Measurements from ENCODE around the gene C3orf85.

- PRO-cap, 3 experiments = no peak in any of the 3 experiments
- RAMPAGE, long total RNA, 4 experiments = no peak in any of the 4 experiments
- RRBS = no CpG with 5 or more reads among the region's 6 CpGs
Observed at GRCh38 chr3:101851639-101852818, 2.7 kb downstream of the NFKBIZ start.

- PRO-cap, 3 experiments = no peak in any of the 3 experiments
- RAMPAGE, long total RNA, 4 experiments = no peak in any of the 4 experiments
- RRBS = no CpG with 5 or more reads among the region's 1 CpG
Observed at GRCh38 chr3:101863653-101863900, 14.3 kb downstream of the NFKBIZ start.

DNA sequence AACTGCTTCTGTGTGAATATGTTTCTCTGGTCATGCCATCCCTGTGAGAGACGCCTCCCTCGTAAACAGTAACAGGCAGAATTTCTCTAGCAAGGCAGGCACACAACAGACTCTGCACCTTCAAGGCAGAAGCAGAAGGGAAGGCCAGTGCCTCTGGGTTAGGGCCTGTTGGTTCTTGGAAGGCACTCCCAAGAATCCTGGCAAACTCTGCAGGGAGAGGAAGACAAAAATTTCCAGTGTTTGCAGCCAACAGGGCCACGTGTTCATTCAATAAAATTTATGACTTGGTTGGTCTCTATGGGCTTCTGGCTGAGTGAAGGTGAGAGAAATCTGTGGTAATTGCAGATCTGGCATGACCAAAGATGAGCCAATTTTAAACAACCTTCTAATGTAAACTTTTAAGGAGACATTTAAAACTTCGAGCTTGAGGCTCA lies 39.4 kb downstream of the NFKBIZ start:
- PRO-cap, 3 experiments = no peak in any of the 3 experiments
- RAMPAGE, long total RNA, 4 experiments = no peak in any of the 4 experiments
- RRBS = no CpG with 5 or more reads among the region's 4 CpGs

GRCh38 chr3:101936460-101937315 lies 87.4 kb downstream of the NFKBIZ start:
- PRO-cap, 3 experiments = no peak in any of the 3 experiments
- RAMPAGE, long total RNA, 4 experiments = no peak in any of the 4 experiments
- RRBS = no CpG with 5 or more reads among the region's 9 CpGs

GRCh38 chr3:102124242-102124685 lies 274.9 kb downstream of the NFKBIZ start:
- PRO-cap, 3 experiments = no peak in any of the 3 experiments
- RAMPAGE, long total RNA, 4 experiments = no peak in any of the 4 experiments
- RRBS = no CpG with 5 or more reads among the region's 2 CpGs

DNA sequence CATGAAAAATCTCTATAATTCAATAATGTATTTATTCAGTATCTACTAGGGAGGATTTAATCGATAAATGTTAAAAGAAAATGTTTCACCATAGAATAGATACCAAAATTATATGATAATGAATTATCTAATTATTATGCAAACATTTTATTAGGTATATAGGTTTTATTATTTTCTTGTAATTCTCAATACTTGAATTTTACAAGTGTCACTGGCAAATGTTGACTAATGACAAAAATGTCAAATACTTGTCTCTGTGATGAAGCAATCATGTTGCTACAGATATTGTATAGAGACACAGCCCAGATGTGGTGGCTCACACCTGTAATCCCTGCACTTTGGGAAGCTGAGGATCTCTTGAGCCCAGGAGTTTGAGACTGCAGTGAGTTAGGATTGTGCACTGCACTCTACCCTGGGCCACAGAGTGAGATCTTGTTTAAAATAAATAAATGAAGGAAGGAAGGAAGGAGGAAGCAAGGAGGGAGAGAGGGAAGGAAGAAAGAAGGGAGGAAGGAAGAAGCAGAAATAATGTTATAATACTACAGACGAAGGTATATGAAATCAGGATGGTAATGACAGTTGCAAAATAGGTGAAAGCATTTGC lies 71.8 kb downstream of the ALCAM start:
- PRO-cap, 3 experiments = no peak in any of the 3 experiments
- RAMPAGE, long total RNA, 4 experiments = no peak in any of the 4 experiments
- RRBS = no CpG with 5 or more reads among the region's 2 CpGs

DNA sequence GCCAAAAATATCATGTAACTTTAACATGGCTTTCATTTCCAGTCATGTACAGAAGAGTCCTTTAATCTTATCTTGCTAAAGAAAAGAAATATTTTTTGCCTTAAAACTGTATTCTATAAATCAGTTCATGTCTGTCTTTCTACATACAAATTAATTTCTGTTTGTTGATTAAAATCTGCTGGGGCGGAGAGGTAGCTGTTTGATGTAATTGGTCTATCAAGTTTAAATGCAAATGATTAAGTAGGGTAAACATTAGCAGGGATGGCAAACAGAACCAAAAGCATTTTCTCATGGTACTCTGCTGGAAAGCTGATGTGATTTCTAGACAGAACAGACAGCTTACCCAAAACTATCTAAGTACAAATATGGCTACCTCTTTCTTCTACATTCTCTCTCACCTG lies 132.8 kb downstream of the ALCAM start:
- PRO-cap, 3 experiments = no peak in any of the 3 experiments
- RAMPAGE, long total RNA, 4 experiments = no peak in any of the 4 experiments
- RRBS = no CpG with 5 or more reads among the region's 1 CpG

- PRO-cap, 3 experiments = no peak in any of the 3 experiments
- RAMPAGE, long total RNA, 4 experiments = no peak in any of the 4 experiments
- RRBS = no CpG with 5 or more reads among the region's 3 CpGs
Observed at GRCh38 chr3:105532287-105532808, 165.6 kb downstream of the ALCAM start.

GRCh38 chr3:105656323-105656584 lies 212.6 kb downstream of the CBLB start:
- PRO-cap, 3 experiments = no peak in any of the 3 experiments
- RAMPAGE, long total RNA, 4 experiments = no peak in any of the 4 experiments
- RRBS = no CpG with 5 or more reads among the region's 3 CpGs

GRCh38 chr3:106317272-106317643 lies 448.4 kb upstream of the CBLB start:
- PRO-cap, 3 experiments = no peak in any of the 3 experiments
- RAMPAGE, long total RNA, 4 experiments = no peak in any of the 4 experiments
- RRBS = no CpG with 5 or more reads among the region's 2 CpGs

DNA sequence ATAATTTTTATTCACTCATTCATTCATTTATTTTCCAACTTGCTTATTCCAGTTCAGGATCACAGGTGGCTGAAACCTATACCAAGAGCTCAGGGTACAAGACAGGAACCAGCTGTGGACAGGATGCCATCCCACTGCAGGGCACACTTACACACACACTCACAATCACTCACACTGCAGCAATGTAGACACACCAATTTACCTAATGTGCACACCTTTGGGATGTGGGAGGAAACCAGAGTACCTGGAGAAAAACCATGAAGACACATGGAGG lies 414.5 kb upstream of the CCDC54 start:
- PRO-cap, 3 experiments = no peak in any of the 3 experiments
- RAMPAGE, long total RNA, 4 experiments = no peak in any of the 4 experiments

- PRO-cap, 3 experiments = no peak in any of the 3 experiments
- RAMPAGE, long total RNA, 4 experiments = no peak in any of the 4 experiments
- RRBS = 2% methylated on average over 14 of the region's 55 CpGs
Observed at GRCh38 chr3:108091319-108091970, 614 bp upstream of the CD47 start.

- PRO-cap, 3 experiments = no peak in any of the 3 experiments
- RAMPAGE, long total RNA, 4 experiments = no peak in any of the 4 experiments
Observed at GRCh38 chr3:108092916-108093155, 2.0 kb upstream of the CD47 start.

DNA sequence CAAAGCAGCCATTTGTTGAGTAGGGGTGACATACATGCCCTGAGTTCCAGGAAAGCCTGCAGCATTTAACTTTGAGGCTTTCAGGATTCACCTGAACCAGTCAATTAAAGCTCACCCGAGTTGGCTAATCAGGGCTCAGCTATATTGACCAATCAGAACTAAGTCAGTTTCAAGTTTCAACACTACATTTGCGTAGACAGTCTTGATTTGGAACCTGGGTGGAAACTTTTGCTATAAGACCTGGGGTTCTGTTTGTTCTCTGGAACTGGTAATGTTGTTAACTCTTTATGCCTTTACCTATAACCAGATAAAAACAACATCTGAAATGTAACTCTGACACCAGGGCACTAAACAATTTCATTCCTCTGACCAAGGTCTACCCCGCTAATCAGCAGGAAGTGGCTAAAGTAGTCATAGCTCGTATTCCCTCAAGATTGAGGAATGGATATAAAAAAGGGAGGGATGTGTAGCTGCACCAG lies 28.2 kb upstream of the IFT57 start:
- PRO-cap, 3 experiments = no peak in any of the 3 experiments
- RAMPAGE, long total RNA, 4 experiments = no peak in any of the 4 experiments
- RRBS = no CpG with 5 or more reads among the region's 4 CpGs

DNA sequence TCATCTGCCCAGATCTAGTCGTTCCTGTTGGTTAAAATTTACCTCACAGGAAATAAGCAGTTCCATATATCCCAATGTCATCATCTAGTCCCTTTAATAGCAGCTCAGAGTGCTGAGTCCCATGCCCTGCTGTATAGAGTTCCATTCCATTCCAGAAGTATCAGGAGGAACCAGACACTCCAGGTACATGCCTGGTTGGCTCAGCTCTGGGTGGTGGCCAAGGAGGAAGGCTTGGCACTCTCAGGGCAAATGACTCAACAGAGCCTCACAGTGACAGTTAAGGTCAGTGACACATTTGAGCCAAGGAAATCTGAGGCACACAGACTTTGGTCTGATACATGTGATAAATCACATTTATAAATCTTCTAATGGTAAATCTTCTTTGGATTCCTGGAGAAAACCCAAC lies 9.1 kb downstream of the HHLA2 start:
- PRO-cap, 3 experiments = no peak in any of the 3 experiments
- RAMPAGE, long total RNA, 4 experiments = no peak in any of the 4 experiments
- RRBS = no CpG with 5 or more reads among the region's 1 CpG

GRCh38 chr3:108603724-108604129 lies 14.2 kb downstream of the DZIP3 start:
- PRO-cap, 3 experiments = peak in 2 of 3 experiments; most common minus-strand start chr3:108603901 (in 2)
- RAMPAGE, long total RNA, 4 experiments = no peak in any of the 4 experiments

GRCh38 chr3:108826438-108826719 lies 3.8 kb downstream of the TRAT1 start:
- PRO-cap, 3 experiments = no peak in any of the 3 experiments
- RAMPAGE, long total RNA, 4 experiments = no peak in any of the 4 experiments
- RRBS = no CpG with 5 or more reads among the region's 4 CpGs

- PRO-cap, 3 experiments = no peak in any of the 3 experiments
- RAMPAGE, long total RNA, 4 experiments = no peak in any of the 4 experiments
- RRBS = no CpG with 5 or more reads among the region's 5 CpGs
Observed at GRCh38 chr3:109136328-109137178, at the start of gene C3orf85. Gene C3orf85 (plus strand): TSS chr3:109136719.

DNA sequence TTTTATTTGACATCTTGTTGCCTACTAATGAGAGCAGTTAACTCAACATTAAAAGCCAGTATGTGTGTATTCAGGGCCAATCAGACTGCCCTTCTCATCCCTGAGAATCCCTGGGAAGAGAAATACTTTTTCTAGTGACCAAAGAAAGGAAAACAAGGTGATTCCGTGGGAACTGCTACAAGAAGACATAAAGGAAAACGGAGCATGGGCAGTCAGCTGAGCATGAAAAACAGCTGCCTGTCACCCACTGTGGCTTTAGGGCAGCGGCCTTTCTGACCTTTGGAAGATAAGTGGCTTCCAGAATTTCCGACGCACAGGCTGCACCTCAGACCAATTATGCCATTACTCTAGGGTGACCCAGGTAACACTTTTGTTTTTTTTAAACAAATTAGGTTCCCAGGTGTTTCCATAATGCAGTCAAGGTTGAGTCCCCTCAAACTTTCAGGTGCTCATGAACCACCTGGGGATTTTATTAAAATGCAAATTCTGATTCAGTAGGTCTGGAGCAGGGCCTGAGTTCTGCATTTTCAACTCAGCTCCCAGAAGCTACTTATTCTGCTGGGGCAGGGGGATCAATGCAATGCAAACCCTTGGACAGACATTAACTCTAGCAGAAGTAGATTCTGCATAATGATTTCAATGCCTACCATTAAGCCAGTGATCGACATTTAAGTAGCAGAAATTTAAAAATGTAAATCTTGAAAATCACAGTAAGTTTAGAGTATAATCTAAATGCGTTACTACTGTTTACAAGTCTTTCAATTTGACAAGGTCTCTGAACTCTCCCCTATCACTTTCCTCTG lies 18.9 kb upstream of the DPPA4 start:
- PRO-cap, 3 experiments = no peak in any of the 3 experiments
- RAMPAGE, long total RNA, 4 experiments = no peak in any of the 4 experiments
- RRBS = no CpG with 5 or more reads among the region's 7 CpGs

DNA sequence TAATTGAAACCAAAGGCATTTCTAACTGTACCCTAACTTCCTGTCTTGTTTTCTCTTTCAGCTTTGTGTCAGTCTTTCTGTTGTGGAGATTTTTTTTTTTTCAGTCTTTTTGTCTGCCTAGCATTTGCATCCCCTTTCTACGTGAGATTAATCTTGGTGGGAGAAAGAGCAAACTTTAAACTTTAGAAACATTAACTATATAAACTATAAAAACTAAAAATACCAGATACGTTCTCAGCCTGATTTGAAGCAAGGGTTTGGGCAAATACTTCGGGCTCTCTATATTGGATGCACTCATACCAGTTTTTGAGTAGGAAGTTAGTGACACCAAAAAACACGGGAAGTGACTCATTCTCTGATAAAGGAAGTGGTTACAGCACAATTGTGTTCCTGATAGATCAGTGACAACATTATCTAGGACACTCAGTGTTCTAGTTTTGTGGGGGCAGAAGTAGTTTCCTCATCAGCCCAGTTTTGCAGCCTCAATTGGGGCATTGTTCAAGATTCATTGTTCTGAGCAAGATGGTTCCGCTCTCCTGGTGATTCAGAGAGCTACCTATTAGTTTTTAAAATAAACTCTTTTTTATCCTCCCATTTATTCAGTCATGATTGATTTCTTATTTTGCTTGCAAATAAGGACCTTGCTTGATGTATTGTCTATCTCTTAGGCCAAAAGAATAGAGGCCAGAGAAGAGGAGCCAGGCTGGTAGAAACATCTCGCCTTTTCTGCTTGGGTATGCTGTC lies 469.6 kb upstream of the DPPA4 start:
- PRO-cap, 3 experiments = no peak in any of the 3 experiments
- RAMPAGE, long total RNA, 4 experiments = no peak in any of the 4 experiments
- RRBS = no CpG with 5 or more reads among the region's 6 CpGs